Fallopian tube (tissue), 1 donor: ENCODE measurements around a stretch of chr22.

DNA sequence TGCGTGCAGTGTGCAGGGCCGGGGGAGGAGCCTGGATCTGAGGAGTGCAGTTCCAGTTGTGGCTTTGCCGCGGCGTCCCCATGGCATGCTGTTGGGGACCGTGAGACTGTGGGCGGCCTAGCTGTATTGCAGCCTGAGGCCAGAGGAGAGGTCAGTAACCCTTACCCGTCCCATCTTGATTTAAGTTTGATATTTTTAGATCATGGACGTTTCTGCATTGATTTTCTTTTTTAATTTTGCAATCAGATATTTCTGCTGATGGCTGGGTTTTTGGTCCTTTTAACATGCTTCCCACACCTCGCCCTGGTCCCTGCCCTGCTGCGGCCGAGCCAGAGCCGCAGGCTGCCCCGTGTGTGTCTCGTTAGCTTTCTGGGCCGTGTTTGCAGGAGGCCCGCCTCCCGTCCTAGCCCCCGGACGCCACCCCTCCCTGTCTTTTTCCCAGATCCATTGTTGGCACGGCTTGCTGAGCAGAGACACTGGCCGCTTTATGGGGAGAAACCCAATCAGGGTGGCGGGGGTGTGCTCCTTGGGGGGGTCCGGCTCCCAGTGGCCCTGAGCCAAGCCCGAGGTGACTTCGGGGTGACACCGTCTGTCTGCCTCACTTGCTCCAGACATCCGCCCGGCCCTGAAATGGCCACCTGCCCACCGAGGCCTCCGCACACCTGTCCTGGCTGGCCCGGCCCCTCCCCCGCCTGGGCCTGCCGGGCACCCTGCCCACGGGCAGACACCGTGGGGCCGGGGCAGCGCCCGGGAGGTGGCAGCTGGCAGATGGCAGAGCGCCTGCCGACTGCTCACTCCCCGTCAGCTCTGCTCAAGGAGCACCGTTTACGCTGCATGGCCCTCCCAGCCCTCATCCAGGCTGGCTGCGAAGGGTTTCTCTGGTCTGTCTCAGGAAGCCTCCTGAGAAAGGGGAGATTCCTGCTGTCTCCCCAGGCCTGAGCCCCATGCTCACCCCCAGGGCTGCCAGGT lies 43.3 kb upstream of the PPARA start:
- PRO-cap, result bidirectional peak, plus-strand start at position 774 of the sequence, minus-strand start at position 382 of the sequence

DNA sequence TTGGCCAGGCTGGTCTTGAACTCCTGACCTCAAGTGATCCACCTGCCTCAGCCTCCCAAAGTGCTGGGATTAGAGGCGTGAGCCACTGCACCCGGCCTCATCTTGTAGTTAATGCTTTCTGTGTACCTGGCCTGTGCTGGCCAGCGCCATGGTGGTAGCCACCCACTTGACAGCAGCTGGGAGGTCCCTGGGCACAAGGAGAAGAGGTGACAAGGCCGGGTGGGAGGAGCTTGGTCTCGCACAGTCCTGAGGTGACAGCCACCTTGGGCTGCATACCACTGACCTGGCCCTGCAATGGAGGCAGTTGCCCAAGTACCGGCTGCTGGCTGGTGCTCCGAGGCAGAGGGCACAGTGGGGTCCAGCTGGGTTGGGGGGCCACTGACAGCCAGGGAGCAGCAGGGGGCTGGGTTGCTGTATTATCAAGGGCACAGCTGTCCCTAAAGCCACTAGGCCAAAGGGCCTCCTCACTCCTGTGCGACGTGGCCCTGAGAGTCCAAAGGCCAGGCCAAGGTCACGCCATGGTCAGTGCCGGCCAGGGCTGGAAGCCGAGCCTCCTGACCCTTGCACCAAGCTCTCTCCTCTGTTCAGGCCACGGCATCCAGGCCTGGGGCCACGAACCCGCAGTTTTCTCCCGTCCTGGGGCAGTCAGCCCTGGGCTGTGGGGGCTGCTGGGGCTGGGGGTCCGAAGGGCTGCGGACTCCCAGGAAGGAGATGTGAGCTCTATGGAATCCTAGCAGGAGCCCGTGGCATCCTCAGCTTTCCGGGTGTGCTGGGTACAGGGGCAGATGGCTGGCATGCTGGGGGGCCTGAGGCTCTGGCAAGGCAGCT lies 17.6 kb upstream of the PPARA start:
- PRO-cap, result no peak

DNA sequence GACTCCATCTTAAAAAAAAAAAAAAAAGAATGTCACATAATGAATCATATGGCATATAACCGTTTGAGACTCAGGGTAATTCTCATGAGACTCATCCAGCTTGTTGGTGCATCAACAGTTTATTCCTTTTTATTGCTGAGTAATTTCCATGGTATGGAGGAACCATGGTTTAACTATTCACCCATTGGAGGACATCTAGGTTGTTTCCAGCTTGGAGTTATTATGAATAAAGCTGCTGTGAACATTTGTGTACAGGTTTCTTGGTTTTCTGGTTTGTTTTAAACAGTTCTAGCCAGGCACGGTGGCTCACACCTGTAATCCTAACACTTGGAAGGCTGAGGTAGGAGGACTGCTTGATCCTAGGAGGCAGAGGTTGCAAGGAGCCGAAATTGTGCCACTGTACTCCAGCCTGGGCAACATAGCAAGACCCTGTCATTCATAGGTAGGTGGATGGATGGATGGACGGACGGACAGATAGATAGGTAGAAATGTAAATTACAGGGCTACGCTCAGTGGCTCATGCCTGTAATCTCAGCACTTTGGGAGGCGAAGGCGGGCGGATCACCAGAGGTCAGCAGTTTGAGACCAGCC lies 25.5 kb downstream of the PPARA start:
- PRO-cap, result no peak

DNA sequence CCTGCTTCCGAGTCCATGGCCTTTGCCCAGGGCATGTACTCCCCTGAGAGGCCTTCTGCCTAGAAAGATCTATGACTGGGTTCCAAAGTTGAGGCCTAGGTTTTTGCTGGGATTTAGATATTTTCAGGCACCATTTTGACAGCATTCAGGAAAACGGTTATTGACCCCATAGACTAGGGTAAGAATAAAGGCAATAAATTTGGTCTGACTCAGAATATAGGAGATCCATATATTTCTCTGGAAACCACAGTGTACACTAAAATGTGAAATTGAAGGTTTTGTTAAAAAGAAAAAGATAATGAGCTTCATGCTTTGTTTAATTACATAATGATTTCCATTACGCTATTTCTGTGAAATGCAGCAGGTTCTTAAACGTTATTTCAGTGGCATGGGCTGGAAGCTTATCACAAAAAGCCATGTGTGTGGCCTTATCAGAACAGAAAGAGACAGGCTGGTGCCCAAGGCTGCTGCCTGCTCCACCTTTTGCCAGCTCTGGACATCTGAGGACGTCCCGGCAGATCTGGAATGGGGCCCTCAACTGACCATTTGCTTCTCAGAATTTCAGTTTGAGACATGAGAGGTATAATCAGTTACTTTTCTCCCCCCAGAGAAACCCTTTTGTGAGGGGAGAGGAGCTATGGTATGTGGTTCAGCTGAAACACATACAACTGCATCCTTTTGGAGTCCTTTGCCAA lies 8.8 kb downstream of the CDPF1 start:
- PRO-cap, result no peak

DNA sequence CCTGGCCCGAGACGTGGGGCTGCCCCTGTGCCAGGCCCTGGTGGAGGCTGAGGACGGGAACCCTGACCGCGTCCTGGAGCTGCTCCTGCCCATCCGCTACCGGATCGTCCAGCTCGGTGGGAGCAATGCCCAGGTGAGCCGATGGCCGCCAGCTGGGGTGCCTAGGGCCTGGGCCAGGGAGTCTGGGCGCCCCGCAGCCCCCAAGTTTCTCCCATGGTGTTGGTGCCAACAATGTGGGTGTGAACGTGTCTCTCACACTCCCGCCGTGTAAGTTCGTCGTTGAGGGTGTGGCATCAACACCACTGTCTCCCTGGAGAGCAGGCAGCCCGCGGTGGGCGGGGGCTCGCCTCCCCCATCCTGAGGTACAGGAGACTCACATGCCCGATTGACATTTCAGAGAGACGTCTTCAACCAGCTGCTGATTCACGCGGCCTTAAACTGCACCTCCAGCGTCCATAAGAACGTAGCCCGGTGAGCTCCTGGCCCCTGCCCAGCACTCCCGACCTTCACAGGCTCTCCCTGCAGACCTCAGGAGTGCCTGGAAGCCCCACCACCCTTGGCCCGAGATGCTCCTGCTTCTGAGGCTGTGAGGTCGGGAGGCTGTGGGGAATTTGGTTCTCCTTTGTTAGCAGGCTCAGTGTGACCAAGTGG lies 7.1 kb upstream of the GTSE1 start:
- PRO-cap, result unidirectional peak, minus-strand start at position 269 of the sequence

- PRO-cap, result bidirectional peak, plus-strand start at chr22:46293871, minus-strand start at chr22:46293780
Measured at GRCh38 chr22:46293404-46294236, 3.0 kb upstream of the GTSE1 start.

DNA sequence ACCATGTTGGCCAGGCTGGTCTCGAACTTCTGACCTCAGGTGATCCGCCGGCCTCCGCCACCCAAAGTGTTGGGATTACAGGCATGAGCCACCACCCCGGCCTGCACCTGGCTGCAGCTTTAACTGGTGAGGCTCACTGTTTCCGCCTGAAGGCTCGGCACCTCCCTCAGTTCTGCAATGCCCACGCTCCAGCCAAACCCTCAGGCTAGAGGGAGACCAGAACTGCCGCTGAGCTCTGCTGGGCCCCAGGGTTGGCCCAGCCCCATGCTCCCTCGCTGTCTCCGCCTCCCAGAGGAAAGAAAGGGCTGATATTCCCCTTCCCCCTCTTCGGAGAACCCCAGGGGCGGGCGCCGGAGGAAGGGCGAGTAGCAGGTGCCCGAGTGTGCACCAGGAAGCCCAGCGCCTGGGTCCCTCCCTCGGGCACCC lies 73.0 kb downstream of the TRMU start:
- PRO-cap, result bidirectional peak, plus-strand start at position 219 of the sequence, minus-strand start at position 121 of the sequence; bidirectional peak, plus-strand start at position 330 of the sequence, minus-strand start at position 283 of the sequence

DNA sequence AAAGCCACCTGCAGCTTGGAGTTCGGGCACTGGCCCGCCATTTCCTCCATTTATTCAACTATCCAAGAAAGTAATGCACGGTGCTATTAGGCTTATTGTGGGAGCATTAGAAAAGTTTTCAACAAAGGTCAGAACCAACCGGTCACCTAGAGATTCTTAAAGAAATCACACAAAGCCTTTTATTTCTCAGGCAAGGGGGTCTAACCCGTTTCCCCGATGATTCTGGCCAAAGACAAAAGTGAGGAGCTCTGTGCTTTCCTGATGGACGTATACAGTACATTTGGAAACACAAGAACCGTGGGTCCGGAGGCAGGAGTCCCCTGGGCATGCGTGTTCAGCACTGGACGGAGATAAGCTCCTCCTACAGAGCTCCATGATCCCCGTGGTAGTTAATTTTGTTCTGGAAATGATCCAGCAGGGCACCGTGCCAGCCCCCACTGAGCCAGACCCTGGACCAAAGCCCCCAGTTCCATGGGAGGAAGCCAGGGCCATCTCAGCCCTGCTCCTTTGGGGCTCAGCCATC lies 83.2 kb downstream of the TRMU start:
- PRO-cap, result unidirectional peak, minus-strand start at position 271 of the sequence

DNA sequence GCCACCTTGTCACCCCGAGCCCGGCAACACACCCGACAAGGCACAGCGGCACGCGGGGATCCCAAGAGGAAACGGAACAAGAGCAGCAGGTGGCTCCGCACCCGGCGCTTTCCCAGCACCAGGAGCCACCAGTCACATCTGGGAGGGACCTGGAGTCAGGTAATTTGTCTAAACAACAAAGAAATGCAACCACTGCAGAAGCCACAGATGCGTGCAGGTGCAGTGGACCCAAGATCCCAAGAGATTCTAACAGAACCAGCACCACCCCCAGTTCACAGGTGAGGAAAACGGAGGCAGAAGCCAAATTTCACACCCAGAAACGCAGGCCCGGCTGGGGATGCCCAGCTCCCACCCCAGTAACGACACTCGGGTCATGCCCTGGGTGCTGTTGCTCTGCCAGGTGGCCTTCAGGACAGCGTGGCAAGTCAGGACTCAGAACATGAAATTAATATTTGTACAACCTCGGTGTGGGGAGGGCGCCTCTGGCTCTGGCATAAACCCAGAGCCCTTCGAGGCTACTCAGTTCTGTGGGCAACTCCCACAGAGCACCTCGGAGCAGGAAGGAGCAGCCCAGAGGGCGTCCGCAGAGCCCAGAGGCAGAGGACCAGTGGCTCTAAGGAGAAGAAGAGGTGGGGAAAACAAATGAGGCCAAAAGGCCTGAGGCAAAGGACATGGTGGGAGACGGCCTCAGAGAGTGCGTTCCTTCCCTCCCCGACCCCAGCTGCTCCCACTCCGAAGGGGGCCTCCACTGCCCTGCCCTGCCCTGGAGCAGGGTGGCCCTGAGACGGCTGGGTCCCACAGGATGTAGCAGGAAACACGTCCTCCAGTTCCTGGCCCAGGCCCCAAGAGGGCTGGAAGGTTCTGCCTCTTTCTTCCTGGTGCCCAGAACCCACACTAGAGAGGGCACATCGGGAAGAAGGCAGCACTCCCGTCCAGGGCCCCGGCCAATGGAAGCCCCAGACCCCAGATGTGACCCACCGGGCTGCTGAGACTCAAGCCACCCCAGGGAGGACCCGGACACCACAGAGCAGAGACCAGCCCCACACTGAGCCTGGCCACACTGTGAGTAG lies 71.5 kb downstream of the CELSR1 start:
- PRO-cap, result no peak

GRCh38 chr22:46536414-46536843 lies 991 bp downstream of the CELSR1 start:
- PRO-cap, result unidirectional peak, plus-strand start at chr22:46536623

DNA sequence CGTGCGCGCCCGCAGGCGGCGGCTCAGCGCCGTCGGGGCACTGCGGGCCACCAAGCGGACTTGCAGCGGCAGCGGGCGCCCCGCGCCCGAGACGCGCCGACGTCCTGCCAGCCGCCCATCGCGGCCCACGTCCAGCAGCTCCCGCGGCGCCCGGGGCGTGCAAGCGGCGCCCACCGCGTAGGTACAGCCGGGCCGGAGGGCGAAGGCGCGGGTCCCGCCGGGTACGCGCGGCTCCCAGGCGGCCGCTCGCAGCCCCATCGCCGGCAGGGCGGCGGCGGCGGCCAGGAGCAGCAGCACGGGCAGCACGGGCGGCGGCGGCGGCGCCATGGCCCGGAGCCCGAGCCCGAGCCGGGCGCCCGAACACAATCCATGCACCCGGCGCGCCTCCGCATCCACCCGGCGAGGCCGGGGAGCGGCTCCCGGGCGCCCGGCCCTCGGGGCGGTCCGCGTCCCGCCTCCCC lies 546 bp downstream of the CELSR1 start:
- PRO-cap, result no peak

DNA sequence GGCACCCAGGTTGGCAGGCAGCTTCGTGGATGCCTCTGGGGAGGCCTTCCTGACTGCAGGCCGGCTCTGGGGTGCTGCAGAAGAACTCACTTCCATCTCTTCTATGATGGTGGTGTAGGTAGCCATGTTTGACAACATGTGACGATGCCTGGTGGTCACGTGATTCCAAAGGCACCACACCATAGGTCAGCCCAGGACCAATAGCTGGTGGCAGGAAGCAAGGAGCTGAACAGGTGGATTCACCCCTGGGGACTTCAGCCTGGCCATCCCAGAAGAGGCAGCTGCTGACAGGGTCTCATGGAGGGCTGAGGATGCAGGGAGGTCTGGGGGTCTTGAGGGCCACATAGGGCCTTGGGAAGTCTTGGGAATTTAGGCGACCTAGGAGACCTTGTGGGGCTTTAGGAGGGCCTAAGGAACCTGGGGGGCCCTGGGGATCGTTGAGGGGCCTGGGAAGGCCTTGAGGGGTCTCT lies 24.2 kb upstream of the CELSR1 start:
- PRO-cap, result no peak

DNA sequence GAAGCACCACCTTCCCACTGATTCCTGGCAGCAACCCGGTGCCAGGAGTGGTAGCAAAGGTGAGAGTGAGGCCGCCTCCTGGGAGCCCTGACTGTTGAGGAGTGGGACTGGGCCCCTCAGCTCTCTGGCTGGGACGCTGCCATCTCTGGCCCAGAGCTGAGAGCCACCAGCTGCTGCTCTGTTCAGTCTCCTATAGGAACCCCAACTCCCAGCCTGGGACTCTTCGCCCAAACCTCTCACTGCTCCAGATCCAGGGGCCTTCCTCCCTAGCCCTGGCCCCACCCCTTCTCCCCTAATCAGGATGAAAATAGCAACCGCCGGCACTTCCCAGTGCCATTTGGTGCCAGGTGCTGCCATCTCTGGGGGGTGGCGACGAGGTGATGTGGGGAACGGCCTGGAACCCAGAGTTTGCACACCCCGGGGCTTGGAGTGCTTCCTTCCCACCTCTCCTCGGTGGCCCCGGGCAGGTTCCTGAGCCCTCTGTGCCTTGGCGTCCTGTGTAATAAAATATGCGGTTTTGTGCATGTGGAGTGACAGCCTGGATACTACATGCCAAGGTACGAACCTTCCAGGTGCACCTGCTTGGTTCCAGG lies 35.7 kb upstream of the CELSR1 start:
- PRO-cap, result no peak

DNA sequence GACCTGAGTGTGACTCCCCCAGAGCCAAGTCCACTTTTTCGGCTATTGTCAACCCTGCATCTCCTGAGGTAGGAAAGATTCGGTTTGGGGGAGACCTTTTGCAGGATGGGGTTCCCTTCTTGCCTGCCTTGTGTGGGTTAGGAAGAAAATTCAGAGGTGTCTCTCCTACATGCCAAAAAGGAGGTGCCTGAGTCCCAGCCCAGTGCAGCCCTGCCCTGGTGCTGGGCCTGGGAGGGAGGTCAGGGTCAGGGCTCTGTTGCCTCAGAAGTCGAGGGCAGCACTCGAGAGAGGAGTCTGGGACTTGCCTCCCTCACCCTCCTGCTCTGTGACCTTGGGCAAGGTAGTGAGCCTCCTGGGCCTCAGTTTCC lies 40.6 kb upstream of the CELSR1 start:
- PRO-cap, result no peak

GRCh38 chr22:46586562-46587187 lies 33.5 kb upstream of the GRAMD4 start:
- PRO-cap, result no peak

DNA sequence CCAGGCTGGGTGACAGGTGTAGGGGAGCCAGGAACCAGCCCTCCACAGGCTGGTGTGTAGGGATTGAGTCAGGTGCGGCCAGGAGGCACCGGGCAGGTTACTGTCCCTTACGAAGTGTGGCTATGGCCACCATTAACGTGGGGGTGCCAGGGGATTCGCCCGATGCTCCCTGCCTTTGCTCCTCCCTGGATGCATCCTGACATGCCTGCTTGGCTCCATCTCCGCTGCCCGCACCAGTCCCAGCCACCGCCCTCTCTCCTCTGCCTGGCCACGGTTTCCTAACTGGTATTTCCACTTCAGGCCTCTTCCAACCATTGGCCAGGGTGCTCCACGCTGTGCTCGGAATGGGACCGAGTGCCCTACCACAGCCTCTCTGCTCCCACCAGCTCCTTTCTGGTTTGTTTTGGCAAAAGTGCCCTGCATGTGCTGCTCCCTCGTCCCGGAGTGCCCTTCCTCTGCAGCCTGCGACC lies 12.8 kb upstream of the GRAMD4 start:
- PRO-cap, result no peak

DNA sequence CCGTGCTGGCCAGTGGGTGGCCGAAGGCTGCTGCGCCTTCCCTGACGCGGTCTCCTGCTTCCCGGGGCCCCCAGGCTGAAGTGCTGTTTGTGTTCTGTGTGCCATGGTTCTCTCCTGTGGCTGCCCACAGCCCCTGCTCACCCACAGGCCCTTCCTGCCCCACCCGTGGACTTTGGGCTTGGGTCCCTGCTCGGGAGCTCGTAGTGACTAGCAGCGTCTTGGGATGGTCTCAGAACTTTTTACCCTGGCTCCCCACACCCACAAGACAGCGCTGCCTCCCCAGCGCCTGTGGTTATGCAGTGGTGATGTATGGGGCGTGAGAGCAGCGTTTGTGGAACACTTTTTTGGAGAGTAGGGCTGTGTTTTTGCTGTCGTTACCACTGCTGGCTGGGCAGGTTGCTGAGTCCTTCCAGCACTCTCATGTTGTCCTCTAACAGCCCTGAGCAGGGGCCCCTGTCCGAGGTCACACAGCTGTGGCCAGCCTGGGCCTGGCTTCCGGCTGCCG lies 7.3 kb upstream of the GRAMD4 start:
- PRO-cap, result no peak

- PRO-cap, result no peak
Measured at GRCh38 chr22:46646874-46647292, 26.7 kb downstream of the GRAMD4 start.

GRCh38 chr22:46677992-46678526 lies 57.9 kb downstream of the GRAMD4 start:
- PRO-cap, result no peak

GRCh38 chr22:46758759-46759368 lies 3.6 kb upstream of the TBC1D22A start:
- PRO-cap, result no peak